ENCODE measurements around a stretch of chr7.

- RRBS, result no CpG with 5 or more reads among the region's 25 CpGs
These were observed 5.6 kb downstream of the UFSP1 start for GRCh38 chr7:100883545-100884719.

DNA sequence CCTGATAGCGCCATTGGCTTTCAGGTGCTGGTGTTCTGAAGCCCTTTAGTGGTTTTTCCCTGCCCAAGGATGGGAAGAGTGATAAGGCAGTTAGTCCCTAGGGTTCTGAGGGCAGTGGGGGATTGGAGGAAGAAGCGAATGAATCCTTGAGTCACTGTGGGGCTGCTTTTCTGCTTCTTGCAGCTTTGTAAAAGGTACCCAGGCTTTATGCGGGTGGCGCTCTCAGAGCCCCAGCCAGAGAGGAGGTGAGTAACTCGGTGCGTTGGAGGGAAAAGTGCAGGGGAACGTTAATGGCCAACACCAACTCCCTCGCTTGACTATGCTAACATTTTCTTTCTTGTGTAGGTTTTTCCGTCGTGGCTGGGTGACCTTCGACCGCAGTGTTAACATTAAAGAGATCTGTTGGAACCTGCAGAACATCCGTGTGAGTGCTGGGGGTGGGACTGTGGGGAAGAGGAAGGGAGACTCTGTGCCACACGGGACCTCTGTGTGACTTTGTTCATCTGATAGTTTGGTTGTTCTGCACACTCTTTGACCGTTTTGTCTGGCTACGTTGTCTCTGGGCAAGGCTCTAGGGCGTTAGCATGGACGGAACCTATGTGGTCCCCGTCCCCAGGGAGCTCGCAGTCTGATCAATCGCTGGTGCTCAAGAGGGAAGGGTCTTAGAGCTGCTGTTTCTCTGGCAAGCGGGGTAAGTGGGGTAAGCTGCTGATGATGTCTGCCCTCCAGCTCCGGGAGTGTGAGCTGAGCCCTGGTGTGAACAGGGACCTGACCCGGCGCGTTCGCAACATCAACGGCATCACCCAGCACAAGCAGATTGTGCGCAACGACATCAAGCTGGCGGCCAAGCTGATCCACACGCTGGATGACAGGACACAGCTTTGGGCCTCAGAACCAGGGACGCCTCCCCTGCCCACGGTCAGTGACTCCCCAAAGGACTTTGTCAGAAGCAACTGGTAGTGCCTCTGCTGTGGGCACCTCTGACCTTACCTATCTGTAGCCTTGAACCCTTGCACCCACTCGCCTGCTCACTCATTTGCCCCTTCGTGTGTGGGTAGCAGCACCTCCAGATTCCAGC lies 3.7 kb downstream of the UFSP1 start:
- RRBS, result 80% methylated on average over 1 of the region's 36 CpGs

GRCh38 chr7:100887474-100887969 lies 2.0 kb downstream of the UFSP1 start:
- RRBS, result no CpG with 5 or more reads among the region's 14 CpGs

- RRBS, result no CpG with 5 or more reads among the region's 17 CpGs
These were observed 2.4 kb upstream of the MUC12 start for GRCh38 chr7:100966869-100967388.

DNA sequence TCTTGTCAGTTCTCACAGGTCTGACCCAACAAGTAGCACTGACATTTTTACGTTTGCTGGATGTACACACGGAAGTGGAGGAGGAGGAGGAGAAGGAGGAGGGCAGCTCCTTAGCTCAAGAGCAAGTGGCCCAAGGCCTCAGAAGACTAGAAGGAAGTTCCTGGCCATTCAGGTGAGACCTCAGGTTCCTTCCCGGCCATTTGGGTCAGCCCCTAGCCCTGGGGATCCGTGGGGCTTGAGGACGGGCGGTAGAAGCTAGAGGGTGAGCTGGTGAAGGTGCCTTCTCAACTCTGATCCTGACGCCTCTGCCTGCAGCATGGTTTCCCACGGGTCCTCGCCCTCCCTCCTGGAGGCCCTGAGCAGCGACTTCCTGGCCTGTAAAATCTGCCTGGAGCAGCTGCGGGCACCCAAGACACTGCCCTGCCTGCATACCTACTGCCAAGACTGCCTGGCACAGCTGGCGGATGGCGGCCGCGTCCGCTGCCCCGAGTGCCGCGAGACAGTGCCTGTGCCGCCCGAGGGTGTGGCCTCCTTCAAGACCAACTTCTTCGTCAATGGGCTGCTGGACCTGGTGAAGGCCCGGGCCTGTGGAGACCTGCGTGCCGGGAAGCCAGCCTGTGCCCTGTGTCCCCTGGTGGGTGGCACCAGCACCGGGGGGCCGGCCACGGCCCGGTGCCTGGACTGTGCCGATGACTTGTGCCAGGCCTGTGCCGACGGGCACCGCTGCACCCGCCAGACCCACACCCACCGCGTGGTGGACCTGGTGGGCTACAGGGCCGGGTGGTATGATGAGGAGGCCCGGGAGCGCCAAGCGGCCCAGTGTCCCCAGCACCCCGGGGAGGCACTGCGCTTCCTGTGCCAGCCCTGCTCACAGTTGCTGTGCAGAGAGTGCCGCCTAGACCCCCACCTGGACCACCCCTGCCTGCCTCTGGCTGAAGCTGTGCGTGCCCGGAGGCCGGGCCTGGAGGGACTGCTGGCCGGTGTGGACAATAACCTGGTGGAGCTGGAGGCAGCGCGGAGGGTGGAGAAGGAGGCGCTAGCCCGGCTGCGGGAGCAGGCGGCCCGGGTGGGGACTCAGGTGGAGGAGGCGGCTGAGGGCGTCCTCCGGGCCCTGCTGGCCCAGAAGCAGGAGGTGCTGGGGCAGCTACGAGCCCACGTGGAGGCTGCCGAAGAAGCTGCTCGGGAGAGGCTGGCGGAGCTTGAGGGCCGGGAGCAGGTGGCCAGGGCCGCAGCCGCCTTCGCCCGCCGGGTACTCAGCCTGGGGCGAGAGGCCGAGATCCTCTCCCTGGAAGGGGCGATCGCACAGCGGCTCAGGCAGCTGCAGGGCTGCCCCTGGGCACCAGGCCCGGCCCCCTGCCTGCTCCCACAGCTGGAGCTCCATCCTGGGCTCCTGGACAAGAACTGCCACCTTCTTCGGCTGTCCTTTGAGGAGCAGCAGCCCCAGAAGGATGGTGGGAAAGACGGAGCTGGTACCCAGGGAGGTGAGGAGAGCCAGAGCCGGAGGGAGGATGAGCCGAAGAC lies 2.3 kb downstream of the TRIM56 start:
- RRBS, result 83% methylated on average over 19 of the region's 78 CpGs

DNA sequence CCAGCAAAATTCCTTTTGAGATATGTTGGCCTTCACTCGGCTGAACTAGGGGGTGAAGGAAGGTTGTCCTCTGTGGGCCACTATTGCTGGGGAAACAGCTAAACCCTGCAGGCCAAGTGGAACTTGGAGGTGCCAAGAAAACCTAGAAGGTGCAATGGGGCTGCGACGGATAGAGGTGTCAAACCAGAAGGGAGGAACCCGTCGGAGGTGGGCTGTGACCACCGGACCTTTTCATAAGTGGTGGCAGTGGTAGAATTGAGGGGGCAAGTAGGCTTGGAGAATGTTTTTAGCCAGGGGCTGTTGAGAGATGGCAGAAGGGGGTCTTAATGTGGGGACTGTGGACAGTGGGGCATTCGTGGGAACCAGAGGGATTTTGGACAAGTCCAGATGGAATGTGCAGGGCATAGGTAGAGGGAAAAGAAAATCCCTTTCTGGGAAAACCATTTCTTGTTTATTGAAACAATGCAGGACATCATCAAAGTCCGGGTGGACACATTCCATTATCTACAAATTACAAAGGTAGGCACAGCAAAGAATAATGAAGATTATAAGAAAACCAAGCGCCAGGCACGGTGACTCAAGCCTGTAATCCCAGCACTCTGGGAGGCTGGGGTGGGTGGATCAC lies 5.7 kb downstream of the TRIM56 start:
- RRBS, result no CpG with 5 or more reads among the region's 10 CpGs

- RRBS, result no CpG with 5 or more reads among the region's 57 CpGs
These were observed 7.5 kb downstream of the TRIM56 start for GRCh38 chr7:101092395-101093477.

GRCh38 chr7:101094664-101095354 lies 9.5 kb downstream of the TRIM56 start:
- RRBS, result no CpG with 5 or more reads among the region's 16 CpGs

- RRBS, result no CpG with 5 or more reads among the region's 14 CpGs
These were observed 10.2 kb downstream of the TRIM56 start for GRCh38 chr7:101095355-101095938.

DNA sequence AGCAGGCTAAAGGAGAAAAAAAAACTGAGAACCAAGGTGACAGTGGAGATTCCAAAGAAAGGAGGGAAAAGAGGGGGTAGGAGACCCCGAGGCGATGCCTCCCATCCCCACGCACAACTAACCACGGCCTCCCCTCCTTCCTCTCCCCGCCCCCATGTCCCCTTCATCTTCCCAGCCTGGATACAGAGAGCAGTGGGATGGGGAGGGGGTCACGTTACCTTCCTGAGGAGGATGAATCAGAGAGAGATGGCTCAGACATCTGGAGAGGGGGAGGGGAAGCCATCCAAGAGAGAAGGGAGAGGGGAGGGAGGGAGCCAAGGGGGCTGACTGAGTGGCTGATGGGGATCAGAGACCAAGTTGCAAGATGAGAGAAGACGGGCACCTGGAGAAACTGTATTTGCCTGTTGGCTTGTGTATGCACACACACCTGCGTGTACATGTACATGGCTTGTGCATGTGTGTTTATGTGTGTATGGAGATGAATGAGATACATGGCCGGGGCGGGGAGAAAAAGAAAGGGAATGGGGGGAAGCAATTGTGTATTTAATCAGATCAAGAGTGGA lies 2.0 kb upstream of the VGF start:
- RRBS, result no CpG with 5 or more reads among the region's 10 CpGs

- RRBS, result no CpG with 5 or more reads among the region's 3 CpGs
These were observed 2.2 kb upstream of the NAT16 start for GRCh38 chr7:101182342-101182603.

- RRBS, result no CpG with 5 or more reads among the region's 3 CpGs
These were observed 2.2 kb downstream of the CLDN15 start for GRCh38 chr7:101235508-101235722.

GRCh38 chr7:101236883-101237531 lies 595 bp downstream of the CLDN15 start:
- RRBS, result no CpG with 5 or more reads among the region's 20 CpGs

DNA sequence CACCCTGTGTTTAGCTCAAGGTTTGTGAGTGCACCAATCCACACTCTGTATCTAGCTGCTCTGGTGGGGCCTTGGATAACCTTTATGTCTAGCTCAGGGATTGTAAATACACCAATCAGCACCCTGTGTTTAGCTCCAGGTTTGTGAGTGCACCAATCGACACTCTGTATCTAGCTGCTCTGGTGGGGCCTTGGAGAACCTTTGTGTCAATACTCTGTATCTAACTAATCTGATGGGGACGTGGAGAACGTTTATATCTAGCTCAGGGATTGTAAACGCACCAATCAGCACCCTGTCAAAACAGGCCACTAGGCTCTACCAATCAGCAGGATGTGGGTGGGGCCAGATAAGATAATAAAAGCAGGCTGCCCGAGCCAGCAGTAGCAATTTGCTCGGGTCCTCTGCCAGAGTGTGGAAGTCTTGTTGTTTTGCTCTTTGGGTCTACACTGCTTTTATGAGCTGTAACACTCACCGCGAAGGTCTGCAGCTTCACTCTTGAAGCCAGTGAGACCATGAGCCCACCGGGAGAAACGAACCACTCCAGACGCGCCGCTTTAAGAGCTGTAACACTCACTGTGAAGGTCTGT lies 13.5 kb upstream of the COL26A1 start:
- RRBS, result no CpG with 5 or more reads among the region's 13 CpGs

DNA sequence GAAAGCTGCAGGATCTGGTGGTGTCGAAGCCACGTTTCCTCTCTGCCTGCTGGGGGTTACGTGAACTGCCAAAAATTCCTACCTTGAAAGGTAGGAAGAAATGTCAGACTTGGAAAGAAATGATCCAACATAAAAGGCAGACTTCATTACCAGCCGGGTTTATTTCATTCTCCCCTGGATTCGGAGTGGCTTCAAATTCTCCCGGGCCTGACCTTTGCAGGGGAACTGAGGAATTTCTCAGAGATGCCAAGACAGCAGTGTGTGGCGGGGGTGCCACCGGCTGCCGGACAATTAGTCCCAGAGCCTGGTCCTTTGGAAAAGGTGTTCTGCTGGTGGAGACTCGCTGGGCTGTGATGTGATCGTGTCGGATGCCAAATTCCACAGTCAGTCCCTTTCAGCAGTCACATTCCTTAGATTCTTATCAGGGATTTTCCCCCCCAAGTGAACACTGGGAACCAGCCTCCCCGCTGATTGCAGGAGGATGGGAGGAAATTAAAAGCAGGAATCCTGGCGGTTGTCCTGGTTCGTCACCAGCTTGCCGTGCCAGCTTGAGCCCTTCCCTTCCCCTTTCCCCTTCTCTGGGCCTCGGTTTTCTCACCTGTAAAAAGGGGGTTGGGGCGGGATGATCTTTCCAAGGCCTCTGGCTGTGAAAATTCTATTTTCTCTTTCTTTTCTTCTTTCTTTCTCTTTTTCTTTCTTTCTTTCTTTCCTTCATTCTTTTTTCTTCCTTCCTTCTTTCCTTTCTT lies 39.4 kb downstream of the COL26A1 start:
- RRBS, result 13% methylated on average over 5 of the region's 18 CpGs

GRCh38 chr7:101832096-101832501 lies 14.7 kb downstream of the CUX1 start:
- RRBS, result no CpG with 5 or more reads among the region's 9 CpGs

DNA sequence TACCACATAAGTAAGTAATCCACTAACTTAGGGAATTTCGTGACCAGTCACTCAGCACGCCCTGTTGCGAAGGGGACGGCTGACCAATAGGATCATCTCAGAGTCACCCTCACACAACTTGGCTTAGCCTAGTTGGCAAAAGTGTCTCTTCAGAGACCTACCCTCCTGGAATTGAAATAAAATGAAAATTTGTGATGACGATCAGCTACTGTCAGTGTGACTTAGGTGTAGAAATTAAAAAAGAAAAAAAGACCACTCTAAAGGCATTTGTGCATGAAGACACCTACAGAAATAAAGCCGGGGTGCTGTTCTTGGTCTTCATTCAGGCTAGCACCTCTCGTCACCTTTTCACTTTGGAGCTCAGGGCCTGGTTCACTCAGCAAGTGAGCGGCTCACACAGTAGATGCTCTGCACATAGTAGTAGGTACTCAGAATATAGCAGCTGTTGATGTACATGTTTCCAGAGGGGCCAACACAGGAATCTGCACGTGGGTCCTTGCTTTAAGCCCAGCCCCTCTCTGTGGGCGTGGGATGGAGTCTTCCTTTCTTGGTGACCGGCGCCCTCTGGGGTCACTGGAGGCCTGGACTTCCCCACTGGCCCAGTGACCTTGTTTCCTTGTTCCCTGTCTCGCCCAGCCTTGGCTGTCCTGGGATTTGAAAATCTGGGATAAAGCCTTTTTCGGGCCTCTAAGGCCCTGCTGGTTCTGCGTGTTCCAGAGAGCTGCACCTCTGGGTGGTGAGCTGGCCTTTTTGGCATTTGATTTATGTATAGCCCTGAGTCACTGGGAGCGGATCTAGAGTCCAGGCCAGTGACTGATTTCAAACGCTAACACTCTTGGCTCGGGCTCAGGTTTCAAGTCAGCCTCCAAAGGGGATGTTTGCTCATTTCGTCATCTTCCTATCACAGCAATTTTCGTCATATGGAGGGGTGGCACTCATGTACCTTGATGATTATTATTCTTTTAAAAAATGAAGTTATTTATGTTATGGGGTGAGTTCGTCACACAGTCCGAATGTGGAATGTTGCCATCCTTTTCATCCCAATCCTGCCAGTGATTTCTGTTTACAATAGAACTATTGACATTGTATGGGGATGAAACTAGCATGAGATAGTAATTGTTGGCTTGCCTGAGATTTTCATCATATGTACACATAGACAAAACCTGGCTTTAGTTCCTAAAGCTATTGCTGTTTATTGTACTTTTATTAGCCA lies 65.2 kb downstream of the CUX1 start:
- RRBS, result no CpG with 5 or more reads among the region's 22 CpGs

DNA sequence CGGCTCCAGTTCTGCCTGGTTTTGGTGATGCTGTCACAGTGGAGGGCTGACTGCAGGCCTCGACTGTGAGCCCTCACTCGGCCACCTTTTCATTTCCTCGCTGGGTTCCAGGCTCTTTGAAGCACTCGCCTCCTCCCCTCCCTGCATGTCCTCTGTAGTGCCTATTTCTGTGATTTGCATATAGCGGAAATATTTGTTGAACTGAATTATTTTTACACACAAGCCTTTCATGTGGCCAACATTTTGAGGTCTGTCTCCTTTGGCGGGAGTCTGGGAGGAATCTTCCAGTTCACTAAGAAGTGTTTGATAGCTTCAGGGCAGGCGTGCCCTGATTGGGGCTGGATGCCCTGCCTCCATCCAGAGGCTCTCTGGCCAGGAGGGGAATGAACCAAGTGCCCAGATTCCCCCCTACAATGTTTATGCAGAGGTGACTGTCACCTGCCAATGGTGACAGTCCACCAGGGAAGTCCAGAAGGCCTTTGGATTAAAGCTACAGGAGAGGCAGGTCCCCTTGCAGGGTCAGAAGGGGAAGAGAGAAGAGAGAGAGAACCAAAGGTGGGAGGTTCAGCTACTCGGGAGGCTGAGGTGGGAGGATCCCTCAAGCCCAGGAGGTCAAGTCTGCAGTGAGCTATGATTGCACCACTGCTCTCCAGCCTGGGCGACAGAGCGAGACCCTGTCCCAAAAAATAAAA lies 67.6 kb downstream of the CUX1 start:
- RRBS, result no CpG with 5 or more reads among the region's 11 CpGs

DNA sequence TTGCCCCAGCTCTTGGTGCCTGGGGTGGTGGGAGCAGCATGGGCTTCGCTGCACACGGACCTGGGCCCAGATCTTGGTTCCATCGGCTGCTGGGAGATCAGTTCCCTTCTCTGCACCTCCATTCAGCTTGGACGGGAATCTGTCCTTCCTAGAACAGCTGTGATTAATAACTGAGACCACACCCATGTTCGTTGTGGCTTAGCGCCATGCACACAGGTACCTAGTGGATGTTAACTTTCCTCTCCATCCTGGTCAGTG lies 125.3 kb downstream of the CUX1 start:
- RRBS, result no CpG with 5 or more reads among the region's 6 CpGs

GRCh38 chr7:101953047-101953452 lies 135.6 kb downstream of the CUX1 start:
- RRBS, result no CpG with 5 or more reads among the region's 11 CpGs